Adrenal gland (tissue), 7 donors: ENCODE measurements around a stretch of chr7.

- PRO-cap, 3 experiments = no peak in any of the 3 experiments
- RAMPAGE, long total RNA, 4 experiments = no peak in any of the 4 experiments
- RRBS = no CpG with 5 or more reads among the region's 3 CpGs
Measured at GRCh38 chr7:3232129-3232755, 68.8 kb upstream of the SDK1 start.

DNA sequence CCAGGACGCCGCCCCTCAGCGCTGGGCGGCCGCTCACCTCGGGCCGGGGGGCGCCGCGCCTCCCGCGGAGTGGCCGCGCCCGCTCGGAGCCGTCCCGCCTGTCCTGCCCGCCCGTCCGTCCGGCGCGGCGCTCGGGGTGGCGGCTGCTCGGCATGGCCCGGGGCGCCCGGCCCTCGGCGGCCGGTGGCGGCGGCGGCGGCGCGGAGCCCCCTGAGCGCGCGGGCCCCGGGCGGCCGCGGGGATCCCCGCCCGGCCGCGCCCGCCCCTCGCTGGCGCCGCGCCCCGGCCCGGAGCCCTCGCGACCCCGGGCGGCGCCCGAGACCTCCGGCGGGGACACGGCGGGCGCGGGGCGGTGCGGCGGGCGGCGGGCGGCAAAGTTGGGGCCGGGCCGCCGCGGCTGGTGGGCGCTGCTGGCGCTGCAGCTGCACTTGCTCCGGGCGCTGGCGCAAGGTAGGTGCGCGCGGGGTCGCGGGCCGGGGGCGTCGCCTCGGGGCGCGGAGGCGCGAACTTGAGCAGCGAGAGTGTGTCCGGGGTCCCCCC lies 453 bp downstream of the SDK1 start:
- PRO-cap, 3 experiments = no peak in any of the 3 experiments
- RAMPAGE, long total RNA, 4 experiments = no peak in any of the 4 experiments
- RRBS = 1% methylated on average over 72 of the region's 100 CpGs

DNA sequence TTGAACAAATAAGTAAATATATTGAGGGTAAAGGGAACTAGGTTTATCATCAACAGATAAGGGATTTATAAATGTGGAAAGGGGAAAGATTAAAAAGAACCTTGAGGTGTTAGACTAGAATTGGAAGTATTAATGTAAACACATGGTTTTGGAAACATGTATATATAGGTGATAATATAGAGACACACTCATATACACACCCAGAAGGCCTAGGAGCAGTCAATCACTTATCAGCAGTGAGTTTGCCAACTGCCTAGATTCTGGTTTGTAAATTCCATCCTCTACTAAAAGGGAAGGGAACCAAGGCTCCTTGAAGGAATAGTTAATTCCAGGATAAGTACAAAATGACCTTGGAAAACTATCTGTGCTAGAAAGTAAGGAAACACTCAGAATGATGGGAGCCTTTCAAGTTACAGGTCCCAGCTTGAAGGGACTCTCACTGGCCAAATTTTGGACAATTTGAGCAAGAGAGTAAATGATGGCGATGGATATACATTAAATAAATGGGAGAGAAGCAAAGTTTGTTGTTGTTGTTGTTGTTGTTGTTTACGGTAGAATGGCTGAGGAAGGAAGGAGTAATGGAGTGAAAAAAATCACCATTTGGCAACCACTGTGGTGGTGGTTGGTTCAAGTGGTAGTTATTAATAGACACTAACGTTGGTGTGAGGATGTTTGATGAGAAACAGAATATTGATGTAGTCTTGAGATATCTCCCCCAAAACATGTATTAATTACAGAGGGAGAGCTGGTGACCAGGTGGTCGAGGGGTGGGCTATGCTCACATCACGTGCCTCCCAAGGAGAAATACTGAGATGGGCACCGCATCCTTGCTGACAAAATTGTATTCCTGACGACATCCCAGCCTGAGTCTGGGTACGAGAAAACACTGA lies 228.2 kb downstream of the SDK1 start:
- PRO-cap, 3 experiments = no peak in any of the 3 experiments
- RAMPAGE, long total RNA, 4 experiments = no peak in any of the 4 experiments
- RRBS = no CpG with 5 or more reads among the region's 8 CpGs

DNA sequence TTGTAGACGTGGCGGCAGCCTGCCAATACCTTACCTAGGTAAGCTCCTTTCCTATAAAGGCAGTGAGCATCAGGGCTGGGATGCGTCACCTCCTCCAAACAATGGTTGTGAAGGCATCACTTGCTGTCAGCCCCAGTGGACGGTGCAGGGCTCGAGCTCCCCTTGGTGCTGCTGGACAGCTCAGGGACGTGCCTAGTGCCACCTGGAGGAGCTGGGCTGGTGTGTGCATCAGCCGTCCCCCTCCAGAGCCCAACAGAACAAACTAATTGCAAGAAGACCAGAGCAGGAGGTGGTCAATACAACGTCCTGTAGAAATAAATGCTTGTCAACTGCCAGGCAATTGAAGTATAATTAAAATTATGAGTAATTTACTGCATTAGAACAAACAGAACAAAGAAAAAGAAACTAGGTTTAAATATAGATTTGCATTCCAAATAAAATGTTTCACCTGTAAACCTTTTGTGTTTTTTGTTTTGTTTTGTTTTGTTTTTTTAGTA lies 517.5 kb upstream of the FOXK1 start:
- PRO-cap, 3 experiments = no peak in any of the 3 experiments
- RAMPAGE, long total RNA, 4 experiments = no peak in any of the 4 experiments
- RRBS = no CpG with 5 or more reads among the region's 8 CpGs

GRCh38 chr7:4419929-4420155 lies 262.3 kb upstream of the FOXK1 start:
- PRO-cap, 3 experiments = peak in 1 of 3 experiments; most common minus-strand start chr7:4420038 (in 1)
- RAMPAGE, long total RNA, 4 experiments = no peak in any of the 4 experiments
- RRBS = no CpG with 5 or more reads among the region's 4 CpGs

GRCh38 chr7:4726458-4726899 lies 44.4 kb downstream of the FOXK1 start:
- PRO-cap, 3 experiments = peak in 1 of 3 experiments; most common minus-strand start chr7:4726723 (in 1)
- RAMPAGE, long total RNA, 4 experiments = no peak in any of the 4 experiments
- RRBS = no CpG with 5 or more reads among the region's 13 CpGs

DNA sequence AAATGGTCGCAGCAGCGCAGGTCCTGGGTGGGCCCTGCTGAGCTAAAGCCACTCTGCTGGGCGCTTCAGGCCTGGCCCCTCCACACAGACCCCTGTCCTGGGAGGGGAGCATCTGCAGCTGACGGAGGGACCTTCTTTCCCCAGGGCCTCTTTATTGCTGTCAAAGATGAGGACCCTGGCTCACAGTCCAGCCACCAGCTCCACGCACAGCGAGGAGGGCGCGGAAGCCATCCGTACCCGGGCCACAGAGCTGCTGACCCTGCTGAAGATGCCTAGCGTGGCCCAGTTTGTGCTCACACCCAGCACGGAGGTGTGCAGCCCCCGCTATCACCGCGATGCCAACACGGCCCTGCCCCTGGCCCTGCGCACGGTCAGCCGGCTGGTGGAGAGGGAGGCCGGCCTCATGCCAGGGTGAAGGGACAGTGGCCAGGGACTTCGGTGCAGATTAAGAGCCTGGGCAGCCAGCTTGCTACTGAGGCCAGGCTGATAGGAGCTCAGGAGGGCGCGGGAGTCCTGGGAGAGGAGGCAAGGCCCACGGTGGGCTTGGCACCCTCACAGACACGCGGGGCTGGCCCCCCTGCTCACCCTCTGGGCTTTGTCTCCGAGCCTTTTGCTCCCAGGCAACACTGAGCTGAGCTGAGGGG lies 15.7 kb downstream of the AP5Z1 start:
- PRO-cap, 3 experiments = no peak in any of the 3 experiments
- RAMPAGE, long total RNA, 4 experiments = no peak in any of the 4 experiments
- RRBS = no CpG with 5 or more reads among the region's 27 CpGs

DNA sequence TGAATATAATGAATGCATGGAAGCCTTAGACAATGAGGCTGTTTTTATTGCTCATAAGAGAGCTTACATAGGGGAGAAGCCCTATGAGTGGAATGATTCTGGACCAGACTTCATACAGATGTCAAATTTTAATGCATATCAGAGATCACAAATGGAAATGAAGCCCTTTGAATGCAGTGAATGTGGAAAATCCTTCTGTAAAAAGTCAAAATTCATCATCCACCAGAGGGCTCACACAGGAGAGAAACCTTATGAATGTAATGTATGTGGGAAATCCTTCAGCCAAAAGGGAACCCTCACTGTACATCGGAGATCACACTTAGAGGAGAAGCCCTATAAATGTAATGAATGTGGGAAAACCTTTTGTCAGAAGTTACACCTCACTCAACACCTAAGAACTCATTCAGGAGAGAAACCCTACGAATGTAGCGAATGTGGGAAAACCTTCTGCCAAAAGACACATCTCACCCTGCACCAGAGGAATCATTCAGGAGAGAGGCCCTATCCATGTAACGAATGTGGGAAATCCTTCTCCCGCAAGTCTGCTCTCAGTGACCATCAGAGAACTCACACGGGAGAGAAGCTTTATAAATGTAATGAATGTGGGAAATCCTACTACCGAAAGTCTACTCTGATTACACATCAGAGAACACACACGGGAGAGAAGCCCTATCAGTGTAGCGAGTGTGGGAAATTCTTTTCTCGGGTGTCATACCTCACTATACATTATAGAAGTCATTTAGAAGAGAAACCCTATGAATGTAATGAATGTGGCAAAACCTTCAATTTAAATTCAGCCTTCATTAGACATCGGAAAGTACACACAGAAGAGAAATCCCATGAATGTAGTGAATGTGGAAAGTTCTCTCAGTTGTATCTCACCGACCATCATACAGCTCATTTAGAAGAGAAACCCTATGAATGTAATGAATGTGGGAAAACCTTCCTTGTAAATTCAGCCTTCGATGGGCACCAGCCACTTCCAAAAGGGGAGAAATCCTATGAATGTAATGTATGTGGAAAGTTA lies 18.7 kb downstream of the RBAK start:
- PRO-cap, 3 experiments = no peak in any of the 3 experiments
- RAMPAGE, long total RNA, 4 experiments = no peak in any of the 4 experiments
- RRBS = no CpG with 5 or more reads among the region's 13 CpGs

DNA sequence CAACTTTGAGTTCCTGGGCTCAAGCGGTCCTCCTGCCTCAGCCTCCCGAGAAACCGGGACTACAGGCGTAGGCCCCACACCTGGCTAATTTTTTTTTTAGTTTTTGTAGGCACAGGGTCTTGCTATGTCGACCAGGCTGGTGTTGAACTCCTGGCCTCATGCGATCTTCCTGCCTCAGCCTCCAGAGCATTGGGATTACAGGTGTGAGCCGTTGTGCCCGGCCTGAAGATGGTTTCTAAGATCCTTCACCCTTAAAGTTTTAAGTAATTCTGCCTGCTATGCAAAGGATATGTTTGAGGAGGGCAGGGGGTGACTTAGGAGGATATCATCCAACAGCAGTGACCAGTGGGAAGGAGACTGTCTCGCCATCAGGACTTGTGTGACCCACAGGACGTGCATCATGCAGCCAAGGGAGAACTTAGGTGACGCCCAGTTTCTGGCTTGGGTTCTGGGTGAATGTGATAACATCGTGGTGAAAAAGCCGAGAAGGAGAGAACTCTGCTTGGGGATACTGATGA lies 3.7 kb downstream of the WIPI2 start:
- PRO-cap, 3 experiments = no peak in any of the 3 experiments
- RAMPAGE, long total RNA, 4 experiments = no peak in any of the 4 experiments
- RRBS = no CpG with 5 or more reads among the region's 13 CpGs

DNA sequence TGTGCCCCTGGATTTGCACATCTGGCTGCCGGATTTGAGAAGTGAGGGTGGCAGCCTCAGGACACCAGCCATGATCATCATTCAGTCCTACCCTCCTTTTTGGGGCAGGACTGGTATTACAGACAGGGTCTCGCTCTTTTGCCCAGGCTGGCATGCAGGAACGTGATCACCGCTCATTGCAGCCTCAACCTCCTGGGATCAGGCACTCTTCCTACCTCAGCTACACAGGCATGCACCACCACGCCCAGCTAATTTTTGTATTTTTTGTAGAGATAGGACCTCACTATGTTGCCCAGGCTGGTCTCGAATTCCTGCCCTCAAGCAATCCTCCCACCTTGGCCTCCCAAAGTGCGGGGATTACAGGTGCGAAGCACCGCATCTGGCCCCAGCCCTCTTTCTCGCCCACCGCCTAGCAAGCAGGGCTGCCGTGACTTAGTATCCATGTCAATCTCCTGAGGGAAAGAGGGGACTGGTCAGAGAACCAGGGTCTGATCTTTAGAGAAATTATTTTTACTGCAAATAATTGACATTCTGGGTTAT lies 22.5 kb downstream of the WIPI2 start:
- PRO-cap, 3 experiments = no peak in any of the 3 experiments
- RAMPAGE, long total RNA, 4 experiments = no peak in any of the 4 experiments
- RRBS = no CpG with 5 or more reads among the region's 12 CpGs

- PRO-cap, 3 experiments = no peak in any of the 3 experiments
- RAMPAGE, long total RNA, 4 experiments = no peak in any of the 4 experiments
- RRBS = no CpG with 5 or more reads among the region's 32 CpGs
Measured at GRCh38 chr7:5296153-5296801, 13.5 kb downstream of the SLC29A4 start.

GRCh38 chr7:5307213-5307943 lies 24.6 kb downstream of the SLC29A4 start:
- PRO-cap, 3 experiments = no peak in any of the 3 experiments
- RAMPAGE, long total RNA, 4 experiments = no peak in any of the 4 experiments
- RRBS = 91% methylated on average over 2 of the region's 21 CpGs

DNA sequence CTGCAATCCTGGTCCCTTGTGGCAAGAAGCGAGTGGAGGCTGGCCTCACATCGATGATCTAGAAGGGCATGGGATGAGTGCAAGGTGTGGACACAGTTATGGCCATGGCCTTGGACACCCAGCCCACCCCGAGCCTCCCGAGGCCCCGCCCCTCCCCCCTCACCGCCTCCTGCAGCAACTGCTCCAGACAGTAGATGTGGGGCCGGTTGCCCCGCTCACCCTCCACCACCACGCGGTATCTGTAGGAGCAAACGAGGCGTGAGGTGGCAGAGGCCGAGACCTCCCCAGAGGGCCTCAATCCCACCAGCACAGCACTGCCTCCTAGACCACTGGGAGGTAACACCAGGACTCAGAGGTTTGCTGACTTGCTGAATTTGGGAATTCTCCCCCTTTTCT lies 37.6 kb downstream of the SLC29A4 start:
- PRO-cap, 3 experiments = peak in 1 of 3 experiments; most common minus-strand start position 234 of the sequence (in 1)
- RAMPAGE, long total RNA, 4 experiments = no peak in any of the 4 experiments
- RRBS = no CpG with 5 or more reads among the region's 13 CpGs

DNA sequence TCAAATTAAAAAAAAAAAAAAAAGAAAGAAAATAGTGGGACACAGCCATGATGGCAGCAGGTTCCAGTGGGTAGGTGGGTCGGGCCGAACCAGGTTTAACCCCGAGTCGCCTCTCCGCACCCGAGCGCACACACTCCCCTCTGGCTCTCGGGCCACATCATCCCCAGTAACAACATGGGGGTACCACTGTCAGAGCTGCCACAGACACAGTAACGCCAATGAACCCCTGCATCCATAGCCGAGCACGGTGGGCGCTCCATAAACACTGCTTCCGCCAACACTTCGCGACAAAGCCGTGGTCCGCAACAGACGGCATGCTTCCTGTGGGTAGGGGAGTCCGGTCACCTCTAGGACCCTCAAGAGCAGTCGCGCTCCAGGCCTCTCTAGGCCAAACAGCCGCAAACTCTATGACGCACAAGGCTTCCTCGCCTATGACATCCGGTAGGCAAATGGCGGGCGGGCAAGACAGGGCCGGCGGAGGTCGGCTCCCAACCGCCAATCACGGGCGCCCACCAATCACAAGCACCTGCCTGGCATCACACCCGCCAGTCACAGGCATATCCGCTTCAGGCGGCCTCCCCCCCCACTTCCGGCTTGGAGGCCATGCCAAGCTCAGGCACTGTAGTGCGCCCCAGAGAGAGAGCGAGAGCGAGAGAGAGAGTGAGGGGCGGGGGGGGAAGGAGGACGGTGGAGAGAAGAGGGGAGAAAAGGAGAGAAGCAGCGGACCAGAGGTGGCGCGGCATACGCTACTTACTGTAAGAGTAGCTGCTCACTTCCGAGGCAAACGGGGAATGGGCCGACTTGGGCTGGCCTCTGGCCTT lies 67.3 kb downstream of the TNRC18 start:
- PRO-cap, 3 experiments = no peak in any of the 3 experiments
- RAMPAGE, long total RNA, 4 experiments = no peak in any of the 4 experiments
- RRBS = 96% methylated on average over 6 of the region's 49 CpGs

DNA sequence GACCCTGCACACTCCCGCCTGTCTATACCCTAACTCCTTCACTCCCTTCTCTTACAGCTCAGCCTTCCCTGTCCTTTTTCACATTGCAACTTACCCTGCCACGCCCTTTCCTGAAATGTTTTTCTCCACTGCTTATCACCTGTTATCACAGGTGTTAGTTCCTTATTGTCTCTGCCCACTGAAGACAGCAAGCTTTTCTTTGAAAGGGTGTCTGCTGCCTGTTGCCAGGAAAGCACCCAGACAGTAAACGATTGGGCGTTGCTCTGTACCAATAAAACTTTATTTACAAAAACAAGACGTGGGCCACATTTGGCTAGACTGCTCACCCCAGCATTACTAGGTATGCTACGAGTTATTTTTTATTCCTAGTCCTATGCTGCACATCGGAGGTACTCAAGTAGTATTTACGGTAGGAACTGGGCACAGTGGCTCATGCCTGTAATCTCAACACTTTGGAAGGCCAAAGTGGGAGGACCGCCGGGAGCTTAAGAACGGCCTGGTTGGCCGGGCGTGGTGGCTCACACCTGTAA lies 22.2 kb downstream of the TNRC18 start:
- PRO-cap, 3 experiments = no peak in any of the 3 experiments
- RAMPAGE, long total RNA, 4 experiments = no peak in any of the 4 experiments
- RRBS = no CpG with 5 or more reads among the region's 13 CpGs

- PRO-cap, 3 experiments = no peak in any of the 3 experiments
- RAMPAGE, long total RNA, 4 experiments = no peak in any of the 4 experiments
- RRBS = no CpG with 5 or more reads among the region's 12 CpGs
Measured at GRCh38 chr7:5417383-5418363, 6.0 kb downstream of the TNRC18 start.

- PRO-cap, 3 experiments = peak in 3 of 3 experiments; most common plus-strand start chr7:5425955 (in 3); most common minus-strand start chr7:5425944 (in 2)
- RAMPAGE, long total RNA, 4 experiments = start-site peak on the plus strand in 1 of 4 experiments, at chr7:5425700-5425813 at its widest, 5 reads per replicate
- RRBS = under 1% methylated on average over 12 of the region's 38 CpGs
Measured at GRCh38 chr7:5425523-5426215, 2.0 kb upstream of the TNRC18 start.

GRCh38 chr7:5477886-5478769 lies 35.5 kb downstream of the FBXL18 start:
- PRO-cap, 3 experiments = no peak in any of the 3 experiments
- RAMPAGE, long total RNA, 4 experiments = no peak in any of the 4 experiments
- RRBS = 57% methylated on average over 3 of the region's 30 CpGs

GRCh38 chr7:5552565-5553131 lies 22.2 kb upstream of the ACTB start:
- PRO-cap, 3 experiments = no peak in any of the 3 experiments
- RAMPAGE, long total RNA, 4 experiments = no peak in any of the 4 experiments
- RRBS = no CpG with 5 or more reads among the region's 22 CpGs

- PRO-cap, 3 experiments = no peak in any of the 3 experiments
- RAMPAGE, long total RNA, 4 experiments = no peak in any of the 4 experiments
- RRBS = no CpG with 5 or more reads among the region's 16 CpGs
Measured at GRCh38 chr7:5633279-5633978, 40.8 kb downstream of the FSCN1 start.